ENCODE data around the genes OLIG3, TNFAIP3 and ABRACL.

DNA sequence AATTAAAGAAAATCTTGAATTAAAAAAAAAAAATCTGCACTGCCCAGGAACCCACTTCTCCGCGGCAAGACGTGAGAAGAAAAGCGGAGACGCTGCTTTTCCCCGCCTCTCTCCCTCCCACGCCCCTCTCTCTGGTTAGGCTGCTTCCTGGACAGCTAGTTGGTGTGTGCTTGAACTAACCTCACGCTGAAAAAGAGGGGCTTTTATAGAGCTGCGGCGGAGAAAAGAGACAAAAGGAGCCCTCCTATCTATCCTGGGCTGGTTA, at the start of gene OLIG3:
TSS of gene OLIG3 (minus strand) at position 177 of the 265 bp plus-strand sequence.
- PRO-cap: no peak
- RAMPAGE, long total RNA, 2 experiments: no peak in any of the 2 experiments

- PRO-cap: bidirectional peak, plus-strand start at chr6:137867233, minus-strand start at chr6:137866943
- RAMPAGE, long total RNA, 2 experiments: start-site peak on the plus strand in 1 of 2 experiments, at chr6:137867169-137867315 at its widest, 21 reads per replicate
Measured at GRCh38 chr6:137867080-137867934, at the start of gene TNFAIP3. TSS of gene TNFAIP3 (plus strand) at chr6:137867259.

- PRO-cap: no peak
- RAMPAGE, long total RNA, 2 experiments: no peak in any of the 2 experiments
Measured at GRCh38 chr6:137928407-137928879, 61.4 kb downstream of the TNFAIP3 start.

GRCh38 chr6:138091141-138092359, 15.7 kb downstream of the PERP start:
- PRO-cap: no peak
- RAMPAGE, long total RNA, 2 experiments: no peak in any of the 2 experiments

DNA sequence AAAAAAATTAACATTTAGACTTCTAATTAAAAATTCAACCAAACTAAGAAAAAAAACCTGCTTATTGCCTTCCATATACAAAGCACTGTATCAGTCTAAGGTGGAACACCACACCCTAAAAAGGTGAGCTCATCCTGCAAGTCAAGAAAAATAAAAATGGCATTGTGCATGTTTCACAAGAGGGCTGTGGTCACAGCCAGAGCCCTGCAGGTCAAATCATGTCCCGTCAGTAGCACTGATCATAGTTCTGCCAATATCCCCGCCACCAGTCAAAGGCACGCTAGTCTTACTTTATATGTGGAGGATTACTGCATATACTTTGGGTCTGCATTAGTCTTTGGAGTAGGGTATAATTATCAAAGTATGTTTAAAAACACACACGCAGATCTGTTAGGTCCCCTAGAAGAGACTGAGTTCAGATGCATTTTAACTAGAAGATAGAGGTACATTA, 1.8 kb downstream of the PERP start:
- PRO-cap: no peak
- RAMPAGE, long total RNA, 2 experiments: no peak in any of the 2 experiments

- PRO-cap: no peak
- RAMPAGE, long total RNA, 2 experiments: no peak in any of the 2 experiments
Measured at GRCh38 chr6:138162817-138163290, 1.1 kb downstream of the ARFGEF3 start.

DNA sequence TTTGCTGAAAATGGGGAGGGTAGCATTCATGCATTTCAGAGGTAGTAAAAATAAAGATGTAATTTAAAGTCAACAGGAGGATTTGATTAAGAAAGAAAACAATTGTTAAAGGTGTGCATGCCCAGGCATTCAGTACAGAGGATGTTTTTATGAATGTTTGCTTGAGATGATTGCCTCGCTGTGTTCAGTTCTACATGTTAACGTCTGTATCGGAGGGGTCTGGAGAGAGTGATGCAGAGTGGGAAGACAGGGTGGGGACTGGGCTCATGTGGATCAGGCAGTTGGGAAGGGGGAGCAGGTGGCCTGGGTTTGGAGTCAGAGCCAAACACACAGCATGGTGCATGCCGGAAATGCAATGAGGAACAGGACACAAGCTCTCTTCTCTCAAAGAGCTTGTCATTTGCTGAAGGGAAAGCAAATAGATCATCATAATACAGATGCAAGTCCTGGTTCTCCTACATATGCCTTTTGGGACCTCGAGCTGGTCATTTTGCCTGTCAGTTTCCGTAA, 21.6 kb downstream of the ARFGEF3 start:
- PRO-cap: no peak
- RAMPAGE, long total RNA, 2 experiments: no peak in any of the 2 experiments

DNA sequence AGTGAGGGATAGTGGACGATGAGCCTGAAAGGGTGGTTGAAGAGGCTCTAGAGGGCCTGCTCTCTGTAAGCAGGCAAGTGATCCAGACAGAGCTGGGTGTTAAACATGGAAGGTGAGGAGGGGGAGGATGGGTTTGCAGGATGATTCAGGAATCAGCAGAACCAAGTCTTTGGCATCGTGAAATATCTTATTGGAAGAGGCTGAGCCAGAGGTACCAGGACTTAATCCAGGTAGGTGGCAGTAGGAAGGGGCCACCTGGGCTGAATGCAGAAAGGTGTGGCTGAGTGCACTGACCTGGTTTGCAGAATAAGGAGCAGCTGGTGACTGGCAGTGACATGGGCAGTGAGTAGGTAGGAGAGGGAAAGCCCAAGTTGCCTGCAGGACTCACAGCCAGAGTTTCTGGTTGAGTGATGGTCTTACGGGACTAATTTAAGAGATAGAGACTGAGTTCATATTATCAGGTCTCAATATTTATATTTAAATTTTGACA, 1.0 kb upstream of the PBOV1 start:
- PRO-cap: no peak
- RAMPAGE, long total RNA, 2 experiments: no peak in any of the 2 experiments

DNA sequence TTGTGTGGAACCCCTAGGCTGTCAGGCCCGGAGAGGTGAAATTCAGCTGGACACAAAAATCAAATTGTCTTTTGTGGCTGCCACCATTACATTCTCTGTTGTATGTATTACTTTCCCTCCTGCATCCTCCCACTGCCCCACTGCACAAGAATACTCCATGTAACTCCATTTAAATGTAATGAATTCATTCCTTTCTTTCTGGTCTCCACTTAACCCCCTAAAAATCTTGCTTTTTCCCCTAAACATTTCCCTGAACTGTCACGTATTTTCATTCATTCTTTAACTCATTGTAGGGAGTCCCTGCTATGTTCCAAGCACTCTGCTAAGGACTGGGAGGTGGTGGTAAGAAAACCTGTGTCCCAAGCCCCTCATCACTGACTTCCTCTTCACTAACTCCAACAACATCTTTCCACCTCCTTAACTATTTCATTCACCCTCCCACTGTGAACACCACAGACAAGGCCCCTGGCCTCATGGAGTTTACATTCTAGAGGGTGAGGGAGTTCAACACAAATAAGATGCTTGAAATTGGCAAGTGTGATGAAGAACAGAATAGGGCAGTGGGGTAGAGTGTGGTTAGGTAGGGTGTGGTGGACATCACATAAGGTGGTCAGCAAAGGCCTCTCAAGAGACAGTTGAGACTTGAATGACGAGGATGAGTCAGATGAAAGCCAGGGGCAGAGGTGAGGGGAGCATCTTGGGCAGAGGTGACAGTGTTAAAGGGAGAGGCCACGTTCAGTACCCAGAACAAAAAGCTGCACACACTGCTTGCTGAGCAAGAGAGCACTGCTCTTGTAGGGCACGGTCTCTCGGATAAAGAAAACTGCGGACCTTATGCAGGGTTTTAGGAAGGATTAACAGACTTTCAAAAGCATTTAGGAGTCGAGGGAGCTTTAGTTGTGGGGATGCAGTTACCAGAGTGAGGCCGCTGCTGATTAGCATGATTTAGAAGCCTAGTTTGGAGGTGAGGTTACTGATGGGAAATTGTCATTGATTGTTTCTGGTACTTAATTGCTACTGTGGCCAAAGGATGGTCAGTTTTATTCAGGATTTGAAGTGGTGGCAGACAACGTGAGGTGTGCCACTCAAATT, 9.8 kb downstream of the HEBP2 start:
- PRO-cap: no peak
- RAMPAGE, long total RNA, 2 experiments: no peak in any of the 2 experiments

DNA sequence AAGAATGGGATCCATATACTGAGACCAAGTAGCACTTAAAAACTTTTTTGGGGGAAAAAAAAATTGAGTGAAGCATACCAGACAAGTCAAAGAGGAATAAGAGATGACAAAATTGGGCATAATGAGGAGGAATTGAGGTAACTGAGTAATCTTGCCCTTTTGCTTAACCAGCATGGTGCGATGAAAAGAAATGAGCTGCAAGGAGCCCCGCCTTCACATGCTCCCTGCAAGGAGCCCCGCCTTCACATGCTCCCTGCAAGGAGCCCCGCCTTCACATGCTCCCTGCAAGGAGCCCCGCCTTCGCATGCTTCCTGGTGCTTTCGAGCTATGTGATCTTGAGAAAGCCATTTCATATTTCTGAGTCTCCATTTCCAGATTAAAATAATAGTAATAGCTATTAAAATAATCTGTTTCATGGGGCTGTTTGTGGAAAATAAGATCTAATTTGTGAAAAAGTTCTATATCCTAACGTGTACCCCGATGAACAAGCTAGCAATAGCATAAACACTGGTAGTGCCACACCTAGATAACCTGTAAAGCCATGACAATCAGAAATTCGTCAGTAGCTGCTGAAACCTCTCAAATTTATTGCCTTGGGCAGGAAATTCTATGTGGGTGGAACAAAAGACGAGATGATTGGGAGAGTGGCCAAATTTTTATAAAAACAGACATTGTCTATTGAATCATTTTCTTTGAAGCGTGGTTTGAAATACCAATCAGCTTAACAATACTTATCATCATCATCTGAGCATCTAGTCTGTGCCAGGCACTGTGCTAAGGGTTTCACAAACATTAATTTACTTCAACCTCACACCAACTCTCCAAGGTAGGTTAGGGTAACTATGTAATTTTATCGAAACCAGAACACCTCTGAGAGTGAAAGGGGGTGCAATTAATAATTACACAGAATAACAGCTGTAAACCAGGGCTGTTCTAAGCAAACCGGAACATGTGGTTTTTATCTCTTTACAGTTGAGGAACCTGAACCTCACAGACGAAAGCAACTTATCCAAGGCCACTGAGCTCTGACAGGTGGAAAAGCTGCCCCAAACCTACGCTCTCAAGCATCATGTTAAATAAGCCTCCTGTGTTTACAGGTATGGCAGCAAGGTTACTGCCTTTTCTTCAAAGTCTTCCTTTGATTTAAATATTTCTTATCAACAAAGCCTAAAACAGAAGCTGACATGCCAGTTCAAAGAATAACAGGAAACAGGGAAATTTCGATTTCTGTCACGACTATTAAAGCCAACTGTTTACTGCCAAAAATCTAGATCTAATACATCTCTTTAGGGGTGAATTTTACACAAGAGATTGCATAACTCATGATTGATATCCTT, 43.6 kb downstream of the NHSL1 start:
- PRO-cap: no peak
- RAMPAGE, long total RNA, 2 experiments: no peak in any of the 2 experiments

- PRO-cap: no peak
- RAMPAGE, long total RNA, 2 experiments: no peak in any of the 2 experiments
Measured at GRCh38 chr6:138499807-138500519, 669 bp upstream of the NHSL1 start.

DNA sequence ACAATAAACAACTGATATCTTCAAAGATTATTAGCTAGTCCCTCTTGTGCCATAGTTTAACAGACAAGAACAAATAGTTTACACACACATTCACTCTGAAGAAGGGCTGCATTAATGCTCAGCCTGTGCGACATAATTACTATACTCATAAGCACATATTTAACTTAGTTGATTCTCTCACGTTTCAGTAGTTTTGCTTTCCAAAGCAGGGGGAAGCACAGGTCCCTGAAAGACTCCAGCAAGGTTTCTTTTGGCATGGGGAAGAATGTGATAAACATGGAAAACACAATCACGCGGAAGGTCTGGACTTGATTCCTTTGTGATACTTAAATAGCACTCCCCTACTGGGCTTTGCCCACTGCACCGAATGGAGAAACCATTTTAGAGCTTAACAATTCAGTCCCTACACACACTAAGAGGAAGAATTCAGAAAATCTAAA, 71.3 kb upstream of the NHSL1 start:
- PRO-cap: no peak
- RAMPAGE, long total RNA, 2 experiments: no peak in any of the 2 experiments

- PRO-cap: unidirectional peak, minus-strand start at chr6:138593319
- RAMPAGE, long total RNA, 2 experiments: no peak in any of the 2 experiments
Measured at GRCh38 chr6:138592802-138593760, 93.8 kb upstream of the NHSL1 start.

DNA sequence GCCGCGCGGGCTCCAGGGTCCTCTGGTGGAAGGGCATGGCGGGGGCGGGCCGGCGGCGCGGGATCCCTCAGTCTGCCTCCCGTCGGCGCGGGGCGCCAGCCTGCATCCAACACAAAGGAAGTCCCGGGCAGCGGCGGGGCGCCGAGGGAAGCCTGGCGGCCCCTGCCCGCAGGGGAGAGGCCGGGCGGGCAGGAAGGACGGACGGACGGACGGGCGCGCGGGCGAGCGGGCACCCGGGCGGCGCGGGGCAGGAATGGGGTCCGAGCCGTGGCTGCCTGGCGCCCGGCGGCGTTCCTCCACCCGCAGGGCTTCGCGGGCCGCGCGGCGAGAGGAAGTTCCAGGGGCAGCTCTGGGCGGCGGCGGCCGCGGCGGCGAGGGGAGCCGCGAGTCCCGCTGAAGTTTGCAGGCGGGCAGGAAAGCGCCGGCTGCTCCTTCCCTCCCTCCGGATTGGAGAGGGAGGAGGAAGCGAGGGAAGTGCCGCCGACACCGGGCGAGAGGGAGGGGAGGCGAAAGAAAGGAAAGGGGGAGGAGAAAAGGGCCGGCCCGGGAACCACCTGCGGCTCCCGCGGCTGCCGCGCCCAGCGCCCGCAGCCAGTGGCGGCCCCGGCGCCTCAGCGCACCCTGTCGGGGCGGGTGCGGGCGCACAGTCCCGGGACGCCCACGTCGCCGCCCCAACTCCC, 80.7 kb upstream of the CCDC28A start:
- PRO-cap: bidirectional peak, plus-strand start at position 526 of the sequence, minus-strand start at position 449 of the sequence
- RAMPAGE, long total RNA, 2 experiments: no peak in any of the 2 experiments

GRCh38 chr6:138912577-138913198, 75.4 kb downstream of the REPS1 start:
- PRO-cap: no peak
- RAMPAGE, long total RNA, 2 experiments: no peak in any of the 2 experiments

DNA sequence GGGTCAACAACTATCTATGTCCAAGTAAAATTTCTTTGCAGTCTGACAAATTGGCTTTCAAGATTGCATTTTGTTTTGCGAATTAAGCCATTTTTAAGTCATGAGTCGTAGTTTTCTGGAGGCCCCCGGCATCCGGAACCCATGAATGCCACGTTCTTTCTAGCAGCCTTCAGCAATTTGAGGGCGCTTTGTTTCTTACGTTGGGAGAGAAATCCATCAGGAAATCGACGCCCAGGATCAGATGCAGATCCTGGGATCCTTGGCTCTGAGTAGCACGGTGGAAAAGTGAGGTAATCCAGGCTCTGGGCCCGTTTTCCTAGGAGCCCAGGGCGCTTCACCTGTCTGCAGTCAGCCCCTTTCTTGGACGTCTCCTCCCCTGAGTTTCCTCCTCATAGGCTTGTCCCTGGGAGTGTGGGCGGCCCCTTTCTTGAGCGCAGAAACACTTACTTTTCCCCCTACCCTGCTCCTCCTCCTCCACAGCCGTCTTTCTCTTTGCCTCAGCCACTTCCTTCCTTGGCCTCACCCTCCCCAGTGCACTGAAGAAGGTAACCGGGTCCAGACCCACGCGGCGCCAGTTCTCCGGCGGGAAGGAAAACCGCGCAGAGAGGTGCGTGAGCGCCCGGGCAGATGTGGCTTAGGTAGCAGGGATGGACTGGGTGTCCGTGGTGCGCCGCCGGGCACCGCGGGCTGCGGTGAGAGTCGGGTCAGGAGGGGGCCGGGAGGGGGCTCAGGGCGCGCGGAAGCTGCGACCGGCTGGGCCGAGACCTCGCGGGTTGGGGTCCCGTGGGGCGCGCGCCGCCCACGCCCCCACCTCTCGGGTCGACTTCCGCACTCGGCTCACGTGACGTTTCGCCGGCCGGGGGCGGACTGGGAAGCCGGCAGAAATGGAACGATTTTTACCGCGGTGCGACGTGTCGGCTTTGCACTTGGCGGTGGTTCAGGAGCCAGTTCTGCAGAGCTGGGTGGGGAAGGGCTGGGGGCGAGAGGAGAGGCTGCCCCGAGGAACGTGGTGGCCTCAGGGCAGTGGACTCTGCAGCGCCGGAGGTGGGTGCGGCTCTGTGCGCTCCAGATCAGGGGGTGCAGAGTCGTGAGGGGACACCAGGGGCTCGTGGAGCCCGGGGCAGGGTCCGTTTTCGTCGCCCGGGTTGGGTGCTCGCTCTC, at the start of gene ABRACL:
TSS of gene ABRACL (plus strand) at position 477 of the 1,161 bp plus-strand sequence.
- PRO-cap: bidirectional peak, plus-strand start at position 477 of the sequence, minus-strand start at position 362 of the sequence
- RAMPAGE, long total RNA, 2 experiments: start-site peak on the plus strand in 2 of 2 experiments, centred at positions 479 to 506 of the sequence, 186 to 839 reads per replicate

DNA sequence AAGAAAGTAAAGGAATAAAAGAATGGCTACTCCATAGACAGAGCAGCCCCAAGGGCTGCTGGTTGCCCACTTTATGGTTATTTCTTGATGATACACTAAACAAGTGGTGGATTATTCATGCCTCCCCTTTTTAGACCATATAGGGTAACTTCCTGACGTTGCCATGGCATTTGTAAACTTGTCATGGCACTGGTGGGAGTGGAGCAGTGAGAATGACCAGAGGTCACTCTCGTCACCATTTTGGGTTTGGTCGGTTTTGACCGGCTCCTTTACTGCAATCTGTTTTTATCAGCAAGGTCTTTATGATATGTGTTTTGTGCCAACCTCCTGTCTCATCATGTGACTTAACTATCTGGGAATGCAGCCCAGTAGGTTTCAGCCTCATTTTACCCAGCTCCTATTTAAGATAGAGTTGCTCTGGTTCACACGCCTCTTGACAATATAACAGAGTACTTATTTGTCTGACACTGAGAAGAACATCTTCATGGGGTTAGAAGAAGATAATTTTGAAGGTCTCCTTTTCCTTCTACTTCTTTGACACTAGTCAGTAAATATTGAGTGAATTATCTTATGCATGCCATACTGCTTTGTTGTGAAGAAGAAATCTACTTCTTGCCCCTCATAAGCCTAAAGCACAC, 22.2 kb downstream of the HECA start:
- PRO-cap: no peak
- RAMPAGE, long total RNA, 2 experiments: no peak in any of the 2 experiments

DNA sequence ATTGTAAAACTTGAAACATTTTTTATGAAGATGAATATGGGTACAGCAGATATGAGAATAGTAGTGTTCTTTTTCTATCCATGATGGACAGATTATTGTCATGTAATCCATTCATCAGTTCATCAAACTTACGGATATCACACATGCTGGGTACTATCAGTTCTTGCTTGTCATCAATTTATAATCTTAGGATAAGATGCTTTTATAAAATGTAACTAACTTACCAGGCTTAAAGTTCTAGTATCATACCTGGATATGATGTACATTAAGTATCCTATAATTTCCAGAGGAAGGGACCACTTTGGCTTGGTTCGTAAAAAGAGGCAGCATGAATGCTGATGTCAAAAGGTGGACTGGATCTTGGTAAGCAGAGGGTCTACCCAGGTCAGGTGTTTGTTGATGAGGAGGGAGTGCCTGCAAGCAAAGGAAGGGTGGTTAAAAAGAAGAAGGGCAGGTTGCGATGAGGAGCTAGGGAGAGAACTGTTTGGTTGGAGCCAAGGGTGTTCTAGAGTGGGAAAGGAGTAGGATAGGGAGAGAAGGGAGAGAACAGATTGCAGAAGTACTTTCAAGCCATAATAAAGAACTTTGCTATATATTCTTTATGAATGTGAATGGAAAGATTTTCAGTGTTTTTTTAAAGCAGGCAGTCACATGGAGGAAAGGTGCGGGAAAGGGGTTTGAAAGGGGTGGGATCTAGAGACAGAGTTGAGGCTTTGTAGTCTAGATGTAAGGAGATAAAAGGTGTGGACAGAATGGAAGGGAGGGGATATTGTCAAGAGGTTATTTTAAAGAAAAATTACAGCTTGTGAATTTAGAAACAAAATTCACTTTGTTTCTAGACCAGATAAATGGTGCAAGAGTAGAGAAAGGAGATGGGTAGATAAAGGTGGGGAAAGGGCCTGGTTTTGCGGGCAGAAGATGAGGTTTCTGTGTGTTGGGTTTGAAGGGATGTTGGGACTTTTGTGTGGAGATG, 35.6 kb downstream of the HECA start:
- PRO-cap: no peak
- RAMPAGE, long total RNA, 2 experiments: no peak in any of the 2 experiments

GRCh38 chr6:139178124-139178575, 43.3 kb downstream of the HECA start:
- PRO-cap: no peak
- RAMPAGE, long total RNA, 2 experiments: no peak in any of the 2 experiments

DNA sequence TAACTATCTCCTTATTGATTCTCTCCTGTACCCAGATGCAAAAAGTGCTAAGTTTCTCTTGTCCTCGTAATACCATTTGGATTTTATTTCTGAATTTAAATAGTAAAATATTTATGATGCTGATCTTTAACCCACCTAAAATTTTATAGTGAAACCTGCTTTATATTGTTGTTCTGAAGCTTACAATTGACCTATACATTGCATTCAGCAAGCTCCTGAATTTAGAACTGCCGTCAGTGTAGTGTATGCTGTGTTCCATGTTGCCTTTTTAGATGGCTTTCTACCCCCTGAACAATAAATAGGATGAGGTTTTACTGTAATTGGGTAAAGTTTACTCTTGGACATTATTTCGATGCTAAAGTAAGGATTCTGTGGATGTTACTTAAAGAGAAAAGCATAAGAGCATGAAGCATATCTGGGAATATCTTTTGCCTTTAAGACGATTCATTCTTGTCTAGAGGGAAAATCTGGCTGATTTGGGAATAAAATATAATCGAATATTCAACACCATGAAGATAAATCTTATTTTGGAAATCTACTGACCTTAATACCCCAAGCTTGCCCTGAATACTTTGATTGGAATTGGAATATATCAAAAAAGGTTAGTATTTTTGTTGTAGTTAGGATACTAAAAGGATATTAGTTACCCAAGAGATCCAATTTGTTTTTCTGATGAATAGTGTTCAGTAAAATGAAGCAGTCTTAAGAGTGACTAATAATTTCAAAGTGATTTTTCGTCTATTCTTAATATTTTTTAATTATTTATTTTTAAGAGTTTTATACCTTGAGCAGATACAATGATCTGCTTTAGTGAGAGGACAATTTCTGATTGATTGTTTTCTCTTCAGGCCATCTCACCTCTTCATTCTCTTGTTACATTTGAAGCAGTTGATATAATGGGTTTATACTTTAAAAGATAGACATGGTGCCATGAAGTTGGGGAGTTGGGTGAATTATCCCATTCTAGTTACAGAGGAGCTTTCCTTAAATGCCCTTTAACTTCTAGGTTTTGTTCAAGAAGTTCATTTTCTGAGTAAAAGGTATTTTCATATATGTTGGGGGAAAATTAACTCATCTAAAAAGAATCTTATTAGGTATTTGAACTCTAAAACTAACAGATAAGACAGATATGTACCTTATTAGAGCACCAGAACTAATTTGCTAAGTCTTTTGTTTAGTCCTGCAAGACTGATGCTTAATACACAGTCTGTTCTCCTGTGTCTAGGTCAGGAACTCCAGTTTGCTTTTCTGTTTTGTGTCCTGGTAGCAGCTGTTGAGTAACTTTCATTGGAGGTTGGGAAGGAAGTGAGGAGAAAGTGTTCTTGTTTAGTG, 44.8 kb downstream of the HECA start:
- PRO-cap: no peak
- RAMPAGE, long total RNA, 2 experiments: no peak in any of the 2 experiments

All from breast epithelium (tissue), 2 donors.